Occipital lobe (tissue), 2 donors: ENCODE measurements around the genes MRO, SMAD4 and RAB27B.

- RAMPAGE, long total RNA, result no peak
Observed at GRCh38 chr18:50278982-50279582, 2.2 kb downstream of the MBD1 start.

- RAMPAGE, long total RNA, result no peak
Observed at GRCh38 chr18:50282339-50283373, 1.3 kb upstream of the MBD1 start.

- RAMPAGE, long total RNA, result no peak
Observed at GRCh38 chr18:50679704-50680060, 119.8 kb downstream of the MAPK4 start.

GRCh38 chr18:50805717-50806114 is 14.1 kb downstream of the MRO start:
- RAMPAGE, long total RNA, result no peak

DNA sequence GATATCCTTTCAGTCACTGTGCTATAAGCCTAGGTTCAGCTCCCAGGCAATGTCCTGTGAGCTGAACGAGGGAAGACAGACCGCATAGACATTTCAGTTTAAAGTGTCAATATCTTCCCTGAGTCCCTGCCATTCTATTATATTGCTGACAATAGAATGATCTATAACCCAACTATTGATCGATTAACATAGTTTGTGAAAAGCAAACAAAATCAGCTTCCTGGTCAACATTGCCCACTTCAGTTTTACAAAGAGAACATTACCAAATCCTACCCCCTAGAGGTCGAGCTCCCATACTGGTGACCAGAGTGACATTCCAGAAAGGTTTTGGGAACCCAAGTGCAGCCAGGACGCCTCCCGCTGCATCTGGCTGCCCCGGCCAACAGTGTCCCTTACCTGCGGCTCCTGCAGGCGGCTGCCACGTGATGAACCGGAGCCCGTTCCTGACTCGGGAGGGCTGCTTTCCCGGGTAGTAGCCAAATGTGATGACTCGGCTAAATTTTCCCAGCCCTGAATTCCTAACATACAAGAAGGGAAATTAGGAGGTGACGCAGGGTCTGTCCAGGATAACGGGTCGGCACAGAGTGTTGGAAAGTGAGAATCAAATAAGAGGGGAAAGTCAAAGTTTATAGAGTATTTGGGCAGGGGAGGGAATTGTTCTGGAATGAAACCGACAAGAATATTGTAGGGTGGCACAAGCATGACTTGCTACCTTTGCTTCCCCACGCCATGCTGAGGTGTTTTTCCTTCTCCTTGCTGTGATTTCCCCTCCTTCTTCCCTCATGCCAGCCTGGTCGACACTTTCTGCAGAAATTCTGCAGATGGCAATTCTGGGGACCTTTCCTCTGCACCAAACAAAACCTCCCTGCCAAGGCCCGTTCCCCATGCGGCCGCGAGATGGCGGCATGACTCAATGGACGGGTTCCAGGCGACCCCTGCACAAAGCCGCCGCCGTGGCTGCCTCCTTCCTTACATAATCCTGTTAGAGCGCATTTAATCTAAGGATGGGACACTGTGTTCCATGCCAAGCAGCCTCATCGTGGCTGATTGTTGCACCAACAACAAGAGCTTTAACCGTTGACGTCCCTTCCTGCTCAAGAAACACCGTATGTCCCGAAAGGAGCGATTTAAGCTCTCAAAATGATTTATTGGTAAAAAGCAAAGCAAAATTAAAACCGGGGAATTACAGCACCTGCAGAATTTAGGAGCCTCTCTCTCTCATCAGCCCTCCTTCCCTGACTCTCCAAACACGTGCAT is at the start of gene MRO:
Gene MRO (minus strand): TSS at position 832 of the 1,257 bp plus-strand sequence.
- RAMPAGE, long total RNA, result no peak

DNA sequence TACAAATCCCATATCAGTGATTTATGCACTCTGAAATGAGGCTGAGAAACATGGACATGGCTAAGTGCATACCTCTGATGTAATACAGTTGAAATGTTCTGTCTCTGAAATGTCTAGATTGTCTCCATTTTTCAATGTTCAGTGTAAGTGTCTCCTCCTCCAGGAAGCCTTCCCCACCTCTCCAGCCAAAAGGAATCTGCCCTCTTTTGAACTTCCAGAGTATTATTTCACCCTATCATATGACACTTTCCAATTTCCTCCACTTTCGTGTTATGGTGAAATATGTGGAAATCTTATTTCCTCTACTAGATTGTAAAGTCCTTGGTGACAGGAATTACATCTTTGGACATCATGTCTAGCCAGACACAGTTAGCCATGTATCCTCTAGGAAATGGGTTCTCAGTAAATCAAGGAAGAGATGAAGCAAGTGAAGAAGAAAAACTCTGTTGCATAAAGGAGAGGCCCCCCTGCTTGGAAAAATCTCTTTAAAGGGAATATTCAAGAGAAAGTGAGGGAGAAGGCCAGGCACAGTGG is 29.4 kb upstream of the ME2 start:
- RAMPAGE, long total RNA, result no peak

GRCh38 chr18:50938542-50938900 is 29.3 kb upstream of the ELAC1 start:
- RAMPAGE, long total RNA, result no peak

- RAMPAGE, long total RNA, result no peak
Observed at GRCh38 chr18:50986641-50986998, 18.8 kb downstream of the ELAC1 start.

DNA sequence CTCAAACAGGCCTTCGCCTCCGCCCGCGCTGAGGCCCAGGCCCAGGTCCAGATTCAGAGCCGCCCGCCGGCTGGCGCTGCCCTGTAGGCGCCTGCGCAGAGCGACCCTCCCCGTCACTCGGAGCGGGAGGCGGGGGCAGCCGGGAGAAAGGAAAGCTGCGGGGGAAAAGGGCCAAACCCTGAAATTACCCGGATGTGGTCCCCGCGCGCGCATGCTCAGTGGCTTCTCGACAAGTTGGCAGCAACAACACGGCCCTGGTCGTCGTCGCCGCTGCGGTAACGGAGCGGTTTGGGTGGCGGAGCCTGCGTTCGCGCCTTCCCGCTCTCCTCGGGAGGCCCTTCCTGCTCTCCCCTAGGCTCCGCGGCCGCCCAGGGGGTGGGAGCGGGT is at the start of gene SMAD4:
Gene SMAD4 (plus strand): TSS at position 212 of the 387 bp plus-strand sequence.
- RAMPAGE, long total RNA, result no peak

GRCh38 chr18:51054423-51055026 is 24.5 kb downstream of the SMAD4 start:
- RAMPAGE, long total RNA, result no peak

- RAMPAGE, long total RNA, result no peak
Observed at GRCh38 chr18:51153574-51154658, 43.6 kb downstream of the MEX3C start.

- RAMPAGE, long total RNA, result no peak
Observed at GRCh38 chr18:51907815-51908404, 432.1 kb upstream of the DCC start.

- RAMPAGE, long total RNA, result no peak
Observed at GRCh38 chr18:54608124-54608740, 17.2 kb downstream of the DYNAP start.

GRCh38 chr18:54827977-54829106 is at the start of gene RAB27B:
Gene RAB27B, plus strand, starts transcription at chr18:54828477.
- RAMPAGE, long total RNA, result no peak

DNA sequence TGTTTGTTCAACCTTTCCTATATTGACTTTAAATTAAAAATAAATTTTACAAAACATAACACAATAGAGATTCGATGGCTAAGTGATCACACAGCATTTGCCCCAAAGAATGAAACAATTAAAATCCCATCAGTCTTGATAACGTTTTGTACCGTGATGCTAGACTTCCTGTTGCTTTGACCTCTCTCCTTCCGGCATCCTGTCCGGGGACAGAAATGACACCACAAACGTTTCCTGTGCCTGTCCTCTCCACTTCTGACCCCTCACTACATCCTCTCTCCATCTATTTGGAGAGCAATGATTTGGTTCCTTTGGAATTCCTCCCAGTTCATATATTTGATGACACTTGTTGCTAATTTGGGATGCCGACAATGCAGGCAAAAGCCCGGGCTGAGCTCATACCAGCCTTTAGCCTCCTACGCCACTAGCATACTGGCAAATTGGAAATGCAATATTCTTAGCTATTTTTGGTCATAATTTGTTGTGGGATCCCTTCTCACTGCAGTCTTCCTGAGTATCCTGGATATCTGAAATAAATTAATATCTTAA is 151.2 kb upstream of the CCDC68 start:
- RAMPAGE, long total RNA, result no peak

DNA sequence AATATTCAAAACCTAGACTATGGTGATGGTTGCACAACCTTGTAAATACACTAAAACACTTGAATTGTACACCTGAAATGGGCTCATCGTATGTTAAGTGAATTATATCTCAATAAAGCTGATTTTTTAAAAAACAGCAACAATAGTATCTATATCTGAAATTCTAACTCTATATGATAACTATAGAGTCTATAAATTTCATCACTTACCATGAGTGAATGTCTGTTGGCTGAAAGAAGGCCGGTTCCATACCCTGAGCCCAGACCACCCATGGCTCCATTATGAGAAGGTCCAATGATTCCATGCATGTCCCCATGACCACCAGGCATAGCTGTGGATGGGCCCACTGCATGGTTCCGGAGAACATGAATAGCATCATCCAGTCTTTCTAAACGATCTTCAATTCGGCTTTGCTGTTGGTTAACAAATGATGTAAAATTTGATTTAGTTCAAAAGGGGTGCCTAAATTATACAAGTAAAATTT is 295.1 kb upstream of the CCDC68 start:
- RAMPAGE, long total RNA, result no peak

DNA sequence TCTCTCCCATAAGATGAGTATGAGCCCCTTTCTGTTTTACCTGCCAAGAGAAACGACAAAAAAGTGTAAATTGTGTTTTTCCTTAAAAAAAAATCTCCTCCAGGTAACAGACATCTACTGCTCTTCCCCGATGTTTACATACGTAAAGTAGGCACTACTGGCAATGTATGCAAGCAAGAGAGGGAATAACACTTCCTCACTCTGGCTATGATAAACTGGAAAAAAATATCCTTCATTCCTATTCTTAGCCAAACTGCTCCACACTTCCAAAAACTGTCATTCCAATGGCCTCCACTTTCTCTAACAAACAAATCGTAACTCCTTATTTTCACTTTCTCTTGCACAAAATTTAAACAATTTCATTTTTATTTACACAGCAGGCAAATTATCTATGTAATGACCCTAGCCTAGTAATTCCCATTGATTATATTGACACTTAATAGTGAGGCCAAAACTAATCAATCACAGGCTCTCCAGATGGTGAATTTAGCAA is 184.5 kb downstream of the TCF4 start:
- RAMPAGE, long total RNA, result start-site peak on the minus strand centred at position 169 of the sequence, 102 bp wide, 375 and 547 reads in 2 replicates

- RAMPAGE, long total RNA, result no peak
Observed at GRCh38 chr18:55507757-55508128, 80.2 kb downstream of the TCF4 start.

GRCh38 chr18:55589431-55590557 is 1.8 kb upstream of the TCF4 start:
- RAMPAGE, long total RNA, result start-site peak on the minus strand at chr18:55589726-55589827, 1,803 and 2,774 reads in 2 replicates

DNA sequence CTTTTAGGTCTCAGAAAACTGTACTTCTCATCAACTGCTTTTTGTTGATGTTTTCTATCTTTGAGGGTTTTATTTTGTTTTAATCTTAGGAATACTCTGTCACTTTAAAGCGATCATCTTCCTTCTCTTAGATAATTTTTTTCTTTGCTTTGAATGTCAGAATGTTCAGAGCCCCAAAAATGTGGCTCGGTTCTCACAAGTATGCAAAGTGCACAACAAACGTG is 245.3 kb downstream of the TXNL1 start:
- RAMPAGE, long total RNA, result no peak